Thyroid gland (tissue), 7 donors: ENCODE results near the genes PACSIN3 and RAPSN.

- PRO-cap, 2 experiments = peak in 2 of 2 experiments; most common plus-strand start chr11:47177069 (in 1); most common minus-strand start chr11:47177438 (in 1)
- RAMPAGE, long total RNA, 5 experiments = no peak in any of the 5 experiments
These were observed 592 bp upstream of the ARFGAP2 start for GRCh38 chr11:47177022-47177919.

GRCh38 chr11:47186299-47186490 is at the start of gene PACSIN3:
TSS of gene PACSIN3 (minus strand) at chr11:47186434.
- PRO-cap, 2 experiments = peak in 2 of 2 experiments; most common minus-strand start chr11:47186407 (in 1)
- RAMPAGE, long total RNA, 5 experiments = start-site peak on the minus strand in 5 of 5 experiments, at chr11:47186395-47186438 at its widest, 30 to 2,183 reads per replicate

DNA sequence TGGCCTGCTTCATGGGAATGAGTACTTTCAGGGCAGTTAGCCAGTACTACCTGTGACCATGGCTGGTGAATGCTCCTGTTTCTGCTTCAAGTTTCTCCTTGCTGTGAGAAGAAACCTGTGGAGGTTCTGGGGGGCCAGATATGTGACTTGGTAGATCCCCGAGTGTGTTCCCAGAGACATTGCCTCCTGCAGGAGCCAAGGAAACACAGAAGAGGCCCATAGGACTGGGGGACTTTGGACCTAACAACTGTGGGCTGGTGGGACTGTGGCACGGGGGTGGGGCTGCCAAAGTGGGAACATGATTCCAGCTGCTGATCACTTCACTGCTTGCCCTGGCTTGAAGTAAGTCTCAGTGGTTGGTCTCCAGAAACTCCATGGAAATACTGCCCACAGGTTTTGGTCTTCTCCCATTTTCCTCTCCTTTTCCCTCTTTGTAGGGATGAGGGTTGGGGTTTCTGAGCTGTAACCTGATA is 4.1 kb upstream of the NR1H3 start:
- PRO-cap, 2 experiments = no peak in any of the 2 experiments
- RAMPAGE, long total RNA, 5 experiments = no peak in any of the 5 experiments

GRCh38 chr11:47284382-47284905 is 26.6 kb downstream of the NR1H3 start:
- PRO-cap, 2 experiments = no peak in any of the 2 experiments
- RAMPAGE, long total RNA, 5 experiments = no peak in any of the 5 experiments

- PRO-cap, 2 experiments = no peak in any of the 2 experiments
- RAMPAGE, long total RNA, 5 experiments = no peak in any of the 5 experiments
These were observed 23.4 kb downstream of the MYBPC3 start for GRCh38 chr11:47328889-47329620.

- PRO-cap, 2 experiments = no peak in any of the 2 experiments
- RAMPAGE, long total RNA, 5 experiments = no peak in any of the 5 experiments
These were observed 10.2 kb downstream of the MYBPC3 start for GRCh38 chr11:47342254-47342831.

- PRO-cap, 2 experiments = no peak in any of the 2 experiments
- RAMPAGE, long total RNA, 5 experiments = no peak in any of the 5 experiments
These were observed 5.0 kb downstream of the MYBPC3 start for GRCh38 chr11:47347241-47348119.

GRCh38 chr11:47357995-47358571 is 5.6 kb upstream of the MYBPC3 start:
- PRO-cap, 2 experiments = no peak in any of the 2 experiments
- RAMPAGE, long total RNA, 5 experiments = no peak in any of the 5 experiments

- PRO-cap, 2 experiments = no peak in any of the 2 experiments
- RAMPAGE, long total RNA, 5 experiments = no peak in any of the 5 experiments
These were observed 6.1 kb upstream of the MYBPC3 start for GRCh38 chr11:47358572-47359108.

- PRO-cap, 2 experiments = no peak in any of the 2 experiments
- RAMPAGE, long total RNA, 5 experiments = no peak in any of the 5 experiments
These were observed 11.9 kb upstream of the MYBPC3 start for GRCh38 chr11:47364370-47364911.

- PRO-cap, 2 experiments = no peak in any of the 2 experiments
- RAMPAGE, long total RNA, 5 experiments = no peak in any of the 5 experiments
These were observed 1.7 kb downstream of the SPI1 start for GRCh38 chr11:47376249-47377480.

GRCh38 chr11:47409620-47410424 is 1.4 kb downstream of the SLC39A13 start:
- PRO-cap, 2 experiments = no peak in any of the 2 experiments
- RAMPAGE, long total RNA, 5 experiments = no peak in any of the 5 experiments

DNA sequence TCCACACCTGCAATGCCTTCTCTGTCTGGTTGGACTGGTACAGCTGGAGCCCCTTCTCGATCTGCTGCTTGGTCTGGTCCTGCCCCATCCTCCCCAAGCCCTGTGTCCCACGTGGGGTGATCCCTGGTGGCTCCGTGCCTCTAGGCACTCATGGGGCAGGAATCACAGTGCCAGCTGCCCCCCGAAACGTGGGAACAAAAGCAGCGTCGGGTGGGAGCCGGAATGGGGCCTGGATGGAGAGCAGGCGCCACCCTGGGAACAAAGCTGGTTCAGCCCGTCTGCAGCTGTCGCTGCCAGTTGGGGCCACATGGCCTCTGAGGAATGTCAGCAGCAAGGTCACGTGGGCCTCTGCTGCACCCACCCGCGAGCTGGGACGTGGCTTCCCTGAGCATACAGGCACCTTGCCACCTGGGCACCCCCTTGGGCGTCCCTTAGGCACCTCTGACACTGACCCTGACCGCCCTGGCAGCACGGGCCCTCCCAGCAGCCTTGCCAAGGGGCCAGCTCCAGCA is at the start of gene RAPSN:
RAPSN (minus strand) TSS at position 260 of the 512 bp plus-strand sequence.
- PRO-cap, 2 experiments = no peak in any of the 2 experiments
- RAMPAGE, long total RNA, 5 experiments = no peak in any of the 5 experiments

- PRO-cap, 2 experiments = no peak in any of the 2 experiments
- RAMPAGE, long total RNA, 5 experiments = no peak in any of the 5 experiments
These were observed 29.9 kb upstream of the RAPSN start for GRCh38 chr11:47478672-47479497.

- PRO-cap, 2 experiments = no peak in any of the 2 experiments
- RAMPAGE, long total RNA, 5 experiments = no peak in any of the 5 experiments
These were observed 2.9 kb downstream of the FAM180B start for GRCh38 chr11:47589376-47589850.

DNA sequence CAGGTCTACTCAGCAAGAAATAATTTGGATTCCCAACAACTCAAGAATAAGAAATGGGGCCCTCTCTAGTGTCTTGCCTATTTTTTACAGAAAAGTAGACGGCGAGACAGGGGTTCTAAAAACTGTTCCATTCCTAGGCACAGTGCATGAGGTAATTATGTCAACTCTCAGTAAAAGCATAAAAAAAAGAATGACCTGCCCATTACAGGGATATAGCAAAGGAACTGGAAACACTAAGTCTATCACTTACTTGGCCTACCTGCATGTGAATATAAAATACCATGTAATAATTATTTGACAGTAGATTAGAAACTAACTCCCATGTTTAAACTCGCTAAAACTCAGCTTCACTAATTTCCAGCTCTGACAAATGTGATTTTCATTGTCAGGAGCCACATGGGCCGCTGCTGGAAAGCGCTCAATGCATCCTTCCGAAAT is 984 bp downstream of the MTCH2 start:
- PRO-cap, 2 experiments = no peak in any of the 2 experiments
- RAMPAGE, long total RNA, 5 experiments = no peak in any of the 5 experiments

GRCh38 chr11:47843344-47843845 is 4.8 kb downstream of the NUP160 start:
- PRO-cap, 2 experiments = no peak in any of the 2 experiments
- RAMPAGE, long total RNA, 5 experiments = start-site peak on the minus strand in 1 of 5 experiments, at chr11:47843333-47843584 at its widest, 6 reads per replicate

DNA sequence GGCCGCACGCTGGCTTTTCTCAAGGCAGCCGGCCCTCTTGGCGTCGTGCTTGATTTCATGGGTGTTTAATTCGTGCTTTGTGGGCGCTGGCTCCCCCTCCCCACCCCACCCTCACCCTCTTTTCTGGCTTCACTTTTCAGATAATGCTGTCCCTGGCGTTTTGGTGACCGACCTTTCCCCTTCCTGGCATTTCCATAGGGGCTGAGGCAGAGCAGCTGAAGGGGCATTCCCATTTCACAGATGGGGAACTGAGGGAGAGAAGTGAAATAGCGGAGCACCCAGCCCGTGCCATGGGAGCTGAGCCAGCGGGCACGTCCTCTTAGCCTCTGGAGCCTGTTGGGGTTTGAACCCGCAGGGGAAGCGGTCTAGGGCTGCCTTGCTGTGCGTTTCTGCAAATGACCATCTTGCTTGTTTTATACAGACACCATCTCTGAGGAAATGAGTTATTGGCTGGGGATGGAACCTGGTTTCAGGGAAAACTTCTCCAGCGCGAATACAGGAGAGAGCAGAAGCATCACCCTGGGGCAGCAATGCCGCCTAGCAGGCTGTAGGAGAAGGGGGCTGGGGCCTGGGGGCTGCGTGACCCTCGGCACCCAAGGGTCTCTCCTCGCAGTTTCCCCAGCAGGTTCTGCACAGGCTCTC is 1.3 kb downstream of the PTPRJ start:
- PRO-cap, 2 experiments = peak in 2 of 2 experiments; most common plus-strand start position 336 of the sequence (in 1); most common minus-strand start position 51 of the sequence (in 1)
- RAMPAGE, long total RNA, 5 experiments = no peak in any of the 5 experiments

DNA sequence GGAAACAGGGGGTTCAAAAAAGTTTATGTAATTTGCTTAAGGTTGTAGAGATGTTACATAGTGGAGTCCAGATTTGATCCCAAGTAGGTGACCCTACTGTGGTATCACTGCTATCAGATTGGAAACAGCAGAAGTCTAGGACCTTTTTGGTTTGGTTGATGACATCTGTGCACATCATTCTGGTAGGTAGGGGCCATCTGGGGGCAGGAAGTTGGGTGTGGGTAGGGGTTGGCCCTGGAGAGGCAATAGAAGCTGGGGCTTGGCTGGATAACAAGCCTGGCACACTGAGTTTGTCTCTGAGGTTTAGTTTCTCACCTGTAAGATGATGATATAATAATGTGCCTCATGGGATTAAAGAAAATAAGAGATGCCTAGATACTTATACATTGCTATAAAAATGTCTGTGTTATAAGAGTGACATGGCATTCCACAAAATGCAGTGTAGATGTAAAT is 36.7 kb downstream of the PTPRJ start:
- PRO-cap, 2 experiments = no peak in any of the 2 experiments
- RAMPAGE, long total RNA, 5 experiments = no peak in any of the 5 experiments

DNA sequence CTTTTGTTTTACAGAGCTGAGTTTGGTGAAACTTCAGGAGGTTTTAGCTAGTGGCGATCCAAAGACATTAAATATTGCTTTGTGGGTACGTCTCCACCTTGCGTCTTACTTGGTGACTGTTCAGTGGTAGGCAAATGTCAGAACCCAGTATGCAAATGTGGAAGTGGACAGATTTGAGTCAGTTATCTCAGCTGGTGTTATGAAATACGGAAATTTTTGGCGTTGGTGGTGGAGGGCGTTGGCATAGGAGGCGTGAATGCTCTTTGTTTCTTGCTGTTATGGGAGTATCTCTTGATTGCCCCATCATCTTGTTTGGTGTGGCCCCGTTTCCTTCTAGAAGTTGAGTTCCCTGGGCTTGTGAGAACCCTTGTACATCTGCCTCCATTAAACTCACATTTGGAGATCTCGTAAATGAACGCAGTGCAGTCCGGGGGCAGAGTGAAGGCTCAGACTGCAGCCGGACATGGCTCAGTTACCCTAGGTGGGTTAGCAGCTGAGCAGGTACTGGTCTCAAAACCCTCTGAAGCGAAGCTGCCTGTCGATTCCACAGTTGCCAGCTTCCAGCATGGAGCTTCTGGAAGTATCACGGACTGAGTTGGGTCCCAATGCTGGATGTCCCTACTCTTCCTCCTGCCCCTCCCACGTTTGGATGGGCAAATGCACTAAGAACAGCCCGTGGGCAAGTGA is 39.9 kb downstream of the PTPRJ start:
- PRO-cap, 2 experiments = no peak in any of the 2 experiments
- RAMPAGE, long total RNA, 5 experiments = no peak in any of the 5 experiments